Urinary bladder (tissue), 3 donors: ENCODE measurements around a stretch of chr18.

- PRO-cap: no peak
- RAMPAGE, long total RNA: no peak
These were observed 112.6 kb downstream of the BCL2 start for GRCh38 chr18:63206718-63207579.

- PRO-cap: no peak
- RAMPAGE, long total RNA: no peak
These were observed 101.3 kb downstream of the BCL2 start for GRCh38 chr18:63218093-63218818.

DNA sequence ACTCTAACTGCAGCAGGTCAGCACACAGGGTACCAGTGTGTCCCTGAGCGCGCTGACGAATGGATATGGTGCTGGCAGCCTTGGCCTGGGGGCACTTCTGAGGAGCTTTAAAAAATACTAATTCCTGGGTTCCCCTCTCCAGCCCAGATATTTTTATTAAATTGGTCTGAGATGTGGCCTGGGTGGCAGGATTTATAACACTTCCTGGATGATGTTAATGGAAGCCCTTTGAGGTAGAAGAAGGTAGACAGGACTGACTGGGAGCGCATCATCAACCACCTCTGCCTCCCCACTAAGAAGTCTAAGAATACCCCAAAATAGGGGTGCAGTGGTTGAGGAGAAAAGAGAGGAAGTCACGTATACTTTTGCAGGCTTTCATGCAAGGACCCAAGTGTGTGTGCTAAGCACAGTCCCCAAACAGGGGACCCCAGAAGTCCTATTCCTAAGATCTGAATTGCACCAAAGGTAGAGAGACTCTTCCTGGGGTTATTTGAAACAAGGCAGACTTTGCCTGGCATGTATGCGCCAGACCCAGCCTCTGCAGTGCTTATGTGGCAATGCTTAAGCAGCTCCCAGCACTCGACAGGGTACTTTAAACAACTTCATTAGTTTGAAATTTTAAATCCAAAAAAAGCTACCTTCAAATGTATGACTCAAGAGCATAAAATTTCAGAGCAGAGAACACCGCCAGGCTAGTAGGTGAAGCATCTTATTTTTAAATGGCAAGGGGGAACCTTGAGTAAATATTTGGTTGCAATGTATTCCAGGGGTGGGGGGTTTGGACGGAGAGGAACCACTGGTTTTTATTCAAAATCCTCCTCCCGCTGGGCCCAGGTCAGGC is 35.3 kb downstream of the BCL2 start:
- PRO-cap: no peak
- RAMPAGE, long total RNA: no peak

GRCh38 chr18:63286647-63287480 is 32.7 kb downstream of the BCL2 start:
- PRO-cap: no peak
- RAMPAGE, long total RNA: no peak

DNA sequence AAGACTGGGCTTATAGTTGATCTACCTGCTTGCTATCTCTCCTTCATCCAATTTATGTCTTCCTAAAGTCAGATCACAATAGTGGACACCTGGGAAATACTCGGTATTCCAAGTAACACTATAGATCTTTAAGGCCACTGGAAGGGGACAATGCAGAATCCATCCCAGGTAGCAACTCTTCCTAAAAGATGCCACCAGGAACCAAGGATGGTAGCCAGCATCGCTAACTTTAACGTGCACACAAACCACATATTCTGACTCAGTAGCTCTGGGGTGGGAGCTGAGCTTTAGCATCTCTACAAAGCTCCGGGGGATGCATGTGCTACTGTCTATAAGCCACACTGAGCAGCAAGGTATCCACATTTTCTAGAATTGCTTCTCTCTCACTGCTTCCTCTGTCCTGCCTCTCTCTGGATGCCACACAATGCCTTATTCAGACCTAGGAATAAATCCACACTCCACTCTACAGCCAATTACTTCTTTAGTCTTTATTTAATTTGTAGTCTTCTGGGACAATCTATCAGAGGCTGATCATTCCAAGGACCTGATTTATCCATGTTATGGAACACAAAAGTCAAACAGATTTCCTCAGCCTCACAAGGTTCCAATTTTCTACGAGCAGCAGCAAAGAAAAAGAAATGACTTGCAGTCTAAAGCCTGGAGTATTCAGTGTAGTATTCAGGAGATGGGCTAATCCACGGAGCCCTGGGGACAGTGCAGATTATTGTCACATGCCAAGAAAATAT is 4.5 kb downstream of the BCL2 start:
- PRO-cap: no peak
- RAMPAGE, long total RNA: no peak

DNA sequence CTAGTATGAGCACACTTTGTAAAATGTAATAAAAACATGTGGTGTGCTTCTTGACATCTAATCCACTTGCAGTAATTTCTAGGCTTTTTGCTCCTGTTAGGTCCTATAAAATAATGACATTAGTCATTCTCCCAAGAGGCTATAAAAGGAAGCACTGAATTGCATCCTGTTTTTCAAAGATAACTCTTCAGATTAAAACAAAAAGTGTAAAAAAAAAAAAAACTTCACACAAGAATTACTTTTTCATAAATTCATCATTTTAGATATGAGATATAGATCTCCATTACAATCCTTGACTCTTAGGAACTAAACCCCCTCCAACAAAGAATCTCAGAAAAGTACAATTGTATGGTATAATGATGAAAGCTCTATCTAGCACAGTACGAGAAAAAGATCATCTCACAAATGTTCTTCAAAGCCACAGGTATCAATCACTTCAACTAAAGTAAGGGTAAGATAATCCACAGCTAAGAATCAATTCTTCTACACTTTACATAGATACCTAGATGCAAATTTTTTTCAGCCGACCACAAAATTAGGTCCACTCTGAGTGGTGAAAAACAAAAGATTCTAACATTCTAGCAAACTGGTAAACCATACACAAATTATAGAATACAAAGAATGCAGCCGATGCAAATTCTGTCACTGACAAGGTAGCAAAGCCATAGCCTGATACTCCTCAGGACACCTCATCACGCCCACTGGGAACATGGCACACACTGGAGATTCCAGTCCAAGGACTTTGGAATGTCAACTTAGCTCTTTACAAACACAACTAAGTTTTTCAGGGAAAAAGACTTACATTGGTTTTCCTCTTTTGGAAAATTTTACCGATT is 2.6 kb downstream of the BCL2 start:
- PRO-cap: bidirectional peak, plus-strand start at position 134 of the sequence, minus-strand start at position 63 of the sequence
- RAMPAGE, long total RNA: no peak

DNA sequence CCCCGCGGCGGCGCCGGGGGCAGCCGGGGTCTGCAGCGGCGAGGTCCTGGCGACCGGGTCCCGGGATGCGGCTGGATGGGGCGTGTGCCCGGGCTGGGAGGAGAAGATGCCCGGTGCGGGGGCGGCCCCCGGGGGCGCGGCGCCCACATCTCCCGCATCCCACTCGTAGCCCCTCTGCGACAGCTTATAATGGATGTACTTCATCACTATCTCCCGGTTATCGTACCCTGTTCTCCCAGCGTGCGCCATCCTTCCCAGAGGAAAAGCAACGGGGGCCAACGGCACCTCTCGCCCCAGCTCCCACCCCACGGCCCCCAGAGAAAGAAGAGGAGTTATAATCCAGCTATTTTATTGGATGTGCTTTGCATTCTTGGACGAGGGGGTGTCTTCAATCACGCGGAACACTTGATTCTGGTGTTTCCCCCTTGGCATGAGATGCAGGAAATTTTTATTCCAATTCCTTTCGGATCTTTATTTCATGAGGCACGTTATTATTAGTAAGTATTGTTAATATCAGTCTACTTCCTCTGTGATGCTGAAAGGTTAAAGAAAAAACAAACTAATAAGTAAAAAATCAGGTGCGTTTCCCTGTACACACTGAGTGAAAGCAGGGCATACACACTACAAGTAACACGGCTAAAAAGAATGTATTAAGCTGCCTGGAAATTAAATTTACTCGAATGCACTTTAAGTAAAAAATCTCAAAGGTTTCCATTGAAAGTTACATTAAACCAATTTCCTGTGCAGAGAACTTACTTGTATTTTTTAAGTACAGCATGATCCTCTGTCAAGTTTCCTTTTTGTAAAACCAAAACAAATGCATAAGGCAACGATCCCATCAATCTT is 928 bp downstream of the BCL2 start:
- PRO-cap: no peak
- RAMPAGE, long total RNA: no peak

- PRO-cap: no peak
- RAMPAGE, long total RNA: no peak
These were observed 4.2 kb downstream of the VPS4B start for GRCh38 chr18:63418023-63418526.

DNA sequence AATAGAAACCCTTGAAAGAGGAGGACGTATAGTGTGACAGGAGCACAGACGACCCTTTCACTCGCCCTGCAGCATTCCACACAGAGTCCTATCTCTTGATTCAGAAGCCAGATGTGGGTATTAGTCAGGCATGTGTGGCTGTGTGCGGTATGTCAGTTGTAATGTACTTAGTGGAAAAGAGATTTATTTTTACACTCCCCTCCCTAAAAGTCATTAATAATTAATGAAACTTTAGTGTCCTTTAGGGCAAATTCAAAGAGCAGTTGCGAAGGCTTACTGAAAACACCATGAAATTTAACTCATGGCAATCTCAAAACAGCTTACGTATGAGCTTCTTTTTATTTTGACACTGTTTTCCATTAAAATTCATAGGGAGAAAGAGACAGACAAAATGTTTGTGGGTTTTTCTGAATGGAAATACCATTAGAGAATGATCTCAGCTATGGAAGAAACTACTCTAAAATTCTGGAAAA is 83.8 kb upstream of the DSEL start:
- PRO-cap: no peak
- RAMPAGE, long total RNA: no peak

DNA sequence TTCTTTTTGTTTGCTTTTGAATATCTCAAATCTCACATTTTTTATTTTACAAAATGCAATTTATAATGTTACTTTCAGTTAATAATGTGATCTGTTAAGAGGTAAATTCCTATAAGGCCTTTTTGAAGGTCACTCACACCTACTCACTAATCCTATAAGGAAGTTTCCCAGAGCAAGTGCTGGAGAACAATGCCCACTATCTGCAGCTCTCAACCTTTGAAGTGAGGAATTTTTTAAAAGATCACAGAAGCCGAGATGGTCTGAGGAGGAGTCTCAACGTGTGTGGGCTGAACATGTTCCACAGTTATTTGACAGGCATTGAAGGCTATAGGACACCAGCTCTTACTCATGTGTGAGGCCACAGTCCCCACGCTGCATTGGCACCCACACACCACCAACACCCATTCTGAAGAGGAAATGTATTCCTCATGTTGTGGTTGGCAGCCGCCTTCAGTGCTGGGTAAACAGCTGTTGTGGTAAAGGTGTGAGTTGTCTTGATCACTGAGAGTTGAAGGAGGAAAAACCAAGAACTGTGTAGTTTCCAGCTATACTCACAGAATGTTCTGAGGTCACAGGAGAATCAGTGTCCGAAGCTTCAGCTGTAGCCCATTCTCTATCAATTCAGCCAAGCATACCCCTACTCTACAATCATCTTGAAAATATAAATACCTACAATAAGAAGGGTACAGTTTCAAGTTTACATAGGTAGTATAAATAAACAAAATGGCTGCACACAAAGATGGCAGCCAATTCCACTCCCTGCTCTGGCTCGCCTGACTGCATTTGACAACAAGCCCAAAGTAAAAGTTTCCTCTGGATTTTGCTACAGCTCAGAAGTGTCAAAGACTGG is 12.3 kb downstream of the CD226 start:
- PRO-cap: no peak
- RAMPAGE, long total RNA: no peak

DNA sequence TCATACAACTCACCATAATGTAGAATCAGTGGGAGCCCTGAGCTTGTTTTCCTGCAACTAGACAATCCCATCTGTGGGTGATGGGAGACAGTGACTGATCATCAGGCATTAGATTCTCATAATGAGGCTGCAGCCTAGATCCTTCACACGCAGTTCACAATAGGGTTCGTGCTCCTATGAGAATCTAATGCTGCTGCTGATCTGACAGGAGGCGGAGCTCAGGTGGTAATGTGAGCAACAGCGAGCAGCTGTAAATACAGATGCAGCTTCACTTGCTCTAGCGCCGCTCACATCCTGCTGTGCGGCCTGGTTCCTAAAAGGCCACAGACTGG is 20.3 kb upstream of the CD226 start:
- PRO-cap: no peak
- RAMPAGE, long total RNA: no peak

GRCh38 chr18:70015306-70015590 is 67.6 kb upstream of the CD226 start:
- PRO-cap: no peak
- RAMPAGE, long total RNA: no peak

GRCh38 chr18:70047973-70048310 is 100.3 kb upstream of the CD226 start:
- PRO-cap: no peak
- RAMPAGE, long total RNA: no peak

DNA sequence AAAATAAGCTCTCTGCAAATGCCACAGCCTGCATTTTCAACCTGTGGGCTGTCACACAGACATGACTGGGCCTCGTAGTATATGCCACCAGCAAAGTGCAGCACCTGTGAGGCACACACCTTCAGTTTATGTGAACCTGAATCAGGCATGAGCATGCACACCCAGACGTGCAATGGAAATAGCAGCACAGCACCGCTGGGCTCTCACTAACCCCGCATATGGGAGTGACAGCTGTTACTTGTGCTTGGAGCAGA is 383.3 kb downstream of the SOCS6 start:
- PRO-cap: no peak
- RAMPAGE, long total RNA: no peak

DNA sequence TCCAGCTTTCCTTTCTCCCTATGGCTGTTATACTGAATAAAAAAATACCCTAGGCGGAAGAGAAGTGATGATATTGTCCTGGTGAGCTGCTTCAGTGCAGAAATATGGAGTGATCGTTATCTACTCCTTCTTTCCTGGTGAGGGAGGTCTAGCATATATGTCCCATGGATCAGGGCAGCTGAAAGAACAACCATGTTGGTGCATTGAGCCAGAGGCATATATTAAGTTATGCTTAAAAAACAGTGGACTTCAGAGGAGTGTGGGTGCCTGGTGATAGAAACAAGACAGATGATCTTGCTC is 773.0 kb downstream of the SOCS6 start:
- PRO-cap: no peak
- RAMPAGE, long total RNA: no peak

- PRO-cap: no peak
- RAMPAGE, long total RNA: no peak
These were observed 147.9 kb upstream of the CBLN2 start for GRCh38 chr18:72692057-72692527.

GRCh38 chr18:73315331-73315674 is 447.5 kb upstream of the NETO1 start:
- PRO-cap: no peak
- RAMPAGE, long total RNA: no peak

- PRO-cap: no peak
- RAMPAGE, long total RNA: no peak
These were observed 362.9 kb downstream of the FBXO15 start for GRCh38 chr18:73784640-73785197.

DNA sequence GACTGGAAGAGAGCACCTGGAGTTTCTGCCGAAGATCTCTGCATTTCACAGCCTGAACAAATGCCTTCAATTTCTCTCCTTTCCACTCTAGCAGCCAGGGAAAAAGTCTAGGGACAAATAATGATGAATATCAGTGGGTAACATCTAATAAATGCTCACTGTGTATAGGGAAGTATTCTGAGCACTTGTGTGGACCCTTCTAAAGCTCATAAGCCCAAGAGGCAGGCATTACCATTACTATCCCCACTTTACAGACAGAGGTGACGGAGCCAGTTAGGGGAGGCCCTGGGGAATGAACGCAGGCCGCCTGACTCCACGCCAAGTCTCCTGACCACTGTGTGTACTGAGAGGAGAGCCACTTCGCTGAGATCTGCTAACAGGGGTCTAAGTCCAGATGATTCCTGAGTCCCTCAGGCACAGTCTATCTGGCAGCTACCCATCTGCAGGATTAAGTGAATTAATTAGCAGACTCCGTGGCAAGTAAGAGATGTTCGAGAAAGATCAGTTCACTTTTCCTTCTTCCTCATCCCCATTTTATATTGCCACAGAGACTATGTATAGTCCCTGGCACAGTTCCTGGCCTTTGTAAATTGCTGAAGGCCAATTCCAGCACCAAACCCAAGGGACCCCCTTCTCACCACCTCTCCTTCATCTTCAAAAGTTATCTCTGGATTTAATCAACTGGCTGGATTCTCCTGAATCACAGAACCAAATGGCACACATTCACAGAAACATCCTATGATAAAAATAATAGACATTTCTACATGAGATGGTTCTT is 13.7 kb downstream of the CYB5A start:
- PRO-cap: no peak
- RAMPAGE, long total RNA: no peak

- PRO-cap: unidirectional peak, minus-strand start at chr18:74282961
- RAMPAGE, long total RNA: no peak
These were observed 9.0 kb downstream of the CYB5A start for GRCh38 chr18:74282435-74283508.